Fallopian tube (tissue), 1 donor: ENCODE measurements around the gene BSCL2.

DNA sequence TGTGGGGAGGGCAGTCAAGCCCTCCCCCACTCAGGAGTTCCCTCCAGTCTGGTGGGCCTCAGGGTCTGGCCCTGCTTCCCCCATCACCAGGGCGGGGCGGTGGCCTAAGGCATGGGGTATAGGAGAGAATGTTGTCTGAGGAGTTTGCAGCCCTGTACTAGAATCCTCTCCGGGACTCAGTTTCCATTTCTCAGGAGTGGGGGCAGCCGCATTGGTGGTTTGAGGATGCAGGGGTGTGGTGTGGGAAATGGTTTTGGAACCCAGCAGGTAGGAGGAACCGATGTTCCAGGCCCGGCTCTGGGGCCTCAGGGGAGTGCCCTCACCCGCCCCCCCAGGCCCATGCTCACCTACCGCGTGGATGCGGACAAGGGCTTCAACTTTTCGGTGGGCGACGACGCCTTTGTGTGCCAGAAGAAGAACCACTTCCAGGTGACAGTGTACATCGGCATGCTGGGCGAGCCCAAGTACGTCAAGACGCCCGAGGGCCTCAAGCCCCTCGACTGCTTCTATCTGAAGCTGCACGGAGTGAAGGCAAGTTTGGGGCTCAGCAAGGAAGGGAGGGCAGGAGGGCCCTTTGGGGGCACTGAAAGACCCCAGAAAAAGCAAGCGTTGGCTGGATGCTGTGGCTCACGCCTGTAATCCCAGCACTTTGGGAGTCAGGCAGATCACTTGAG is 18.6 kb downstream of the TMEM258 start:
- PRO-cap, result no peak

- PRO-cap, result no peak
Observed at GRCh38 chr11:61804111-61804828, 11.6 kb downstream of the FEN1 start.

DNA sequence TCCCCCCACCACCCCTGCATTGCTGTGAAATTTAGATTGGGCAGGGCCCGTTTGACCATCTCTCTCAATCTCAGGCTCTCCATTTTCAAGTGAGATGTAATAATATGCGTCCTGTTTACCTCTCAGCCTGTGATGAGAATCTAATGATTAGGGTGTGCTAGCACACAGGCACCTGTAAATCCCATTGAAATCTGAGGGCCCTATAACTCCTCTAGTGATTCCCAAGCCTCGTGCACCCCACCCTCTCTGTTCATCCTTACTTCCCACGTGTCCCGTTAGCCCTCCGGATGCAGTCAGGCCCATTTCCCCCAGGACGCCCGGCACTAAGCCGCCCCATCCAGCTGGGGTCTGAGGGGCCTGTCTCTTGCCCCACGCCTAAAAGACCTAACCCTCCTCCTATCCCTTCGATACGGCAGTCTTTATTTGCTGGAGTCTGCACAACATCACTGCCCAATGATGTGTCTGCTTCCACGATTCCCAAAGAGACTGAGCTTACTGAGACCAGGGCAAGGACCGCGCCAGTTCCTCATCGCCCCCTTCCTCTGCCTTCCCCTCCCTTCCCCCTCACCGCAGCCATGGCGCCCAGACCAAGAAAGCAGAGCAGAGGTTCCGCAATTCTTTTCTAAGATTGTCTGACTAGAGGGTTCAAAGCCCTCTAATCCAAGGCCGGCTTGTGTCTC is 1.1 kb upstream of the FADS2 start:
- PRO-cap, result bidirectional peak, plus-strand start at position 567 of the sequence, minus-strand start at position 488 of the sequence

DNA sequence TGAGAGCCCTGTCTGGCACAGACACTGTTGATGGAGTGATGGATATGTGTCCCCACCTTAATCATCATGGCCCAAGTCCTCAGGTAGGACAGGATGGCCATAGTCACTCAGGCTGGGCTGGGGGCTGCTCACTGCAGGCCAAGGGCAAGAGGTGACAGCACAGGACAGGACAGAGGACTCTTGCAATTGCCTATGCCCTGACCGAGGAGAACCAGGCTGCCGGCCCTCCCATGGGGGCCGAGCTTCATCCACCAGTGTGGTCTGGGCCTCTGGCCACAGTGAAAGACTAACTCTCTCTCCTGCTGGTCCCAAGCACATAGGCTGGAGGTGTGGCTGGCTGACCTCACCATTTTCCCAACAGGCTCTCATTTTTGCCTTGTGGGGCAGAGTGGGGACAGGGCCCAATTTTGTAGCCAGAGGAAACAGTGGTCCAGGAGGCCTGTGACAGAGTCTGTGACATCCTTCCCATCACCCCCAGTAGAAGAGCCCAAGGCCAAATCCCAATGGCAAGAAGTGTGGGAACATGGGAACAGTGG is 6.6 kb downstream of the RAB3IL1 start:
- PRO-cap, result no peak

- PRO-cap, result no peak
Observed at GRCh38 chr11:61958882-61959365, 8.5 kb downstream of the FTH1 start.

- PRO-cap, result bidirectional peak, plus-strand start at chr11:61978795, minus-strand start at chr11:61978791
Observed at GRCh38 chr11:61978632-61979195, 11.3 kb upstream of the FTH1 start.

- PRO-cap, result no peak
Observed at GRCh38 chr11:62013583-62013998, 46.2 kb upstream of the FTH1 start.

DNA sequence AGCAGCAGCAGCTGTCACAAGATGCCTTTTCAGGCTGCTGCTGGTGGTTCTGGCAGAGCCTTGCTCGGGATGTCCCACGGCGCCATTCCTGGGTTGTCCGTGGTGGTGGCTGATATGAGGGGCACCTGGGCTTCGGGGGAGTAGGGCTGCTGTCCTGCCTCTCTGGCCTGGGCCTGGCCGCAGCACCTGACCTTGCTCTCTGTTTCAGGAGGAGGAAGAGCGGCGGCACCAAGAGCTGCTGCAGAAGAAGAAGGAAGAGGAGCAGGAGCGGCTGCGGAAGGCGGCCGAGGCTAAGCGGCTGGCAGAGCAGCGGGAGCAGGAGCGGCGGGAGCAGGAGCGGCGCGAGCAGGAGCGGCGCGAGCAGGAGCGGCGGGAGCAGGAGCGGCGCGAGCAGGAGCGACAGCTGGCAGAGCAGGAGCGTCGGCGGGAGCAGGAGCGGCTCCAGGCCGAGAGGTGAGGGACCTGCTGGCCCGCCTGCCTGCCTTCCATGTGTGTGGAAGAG is 22.7 kb downstream of the INCENP start:
- PRO-cap, result no peak

DNA sequence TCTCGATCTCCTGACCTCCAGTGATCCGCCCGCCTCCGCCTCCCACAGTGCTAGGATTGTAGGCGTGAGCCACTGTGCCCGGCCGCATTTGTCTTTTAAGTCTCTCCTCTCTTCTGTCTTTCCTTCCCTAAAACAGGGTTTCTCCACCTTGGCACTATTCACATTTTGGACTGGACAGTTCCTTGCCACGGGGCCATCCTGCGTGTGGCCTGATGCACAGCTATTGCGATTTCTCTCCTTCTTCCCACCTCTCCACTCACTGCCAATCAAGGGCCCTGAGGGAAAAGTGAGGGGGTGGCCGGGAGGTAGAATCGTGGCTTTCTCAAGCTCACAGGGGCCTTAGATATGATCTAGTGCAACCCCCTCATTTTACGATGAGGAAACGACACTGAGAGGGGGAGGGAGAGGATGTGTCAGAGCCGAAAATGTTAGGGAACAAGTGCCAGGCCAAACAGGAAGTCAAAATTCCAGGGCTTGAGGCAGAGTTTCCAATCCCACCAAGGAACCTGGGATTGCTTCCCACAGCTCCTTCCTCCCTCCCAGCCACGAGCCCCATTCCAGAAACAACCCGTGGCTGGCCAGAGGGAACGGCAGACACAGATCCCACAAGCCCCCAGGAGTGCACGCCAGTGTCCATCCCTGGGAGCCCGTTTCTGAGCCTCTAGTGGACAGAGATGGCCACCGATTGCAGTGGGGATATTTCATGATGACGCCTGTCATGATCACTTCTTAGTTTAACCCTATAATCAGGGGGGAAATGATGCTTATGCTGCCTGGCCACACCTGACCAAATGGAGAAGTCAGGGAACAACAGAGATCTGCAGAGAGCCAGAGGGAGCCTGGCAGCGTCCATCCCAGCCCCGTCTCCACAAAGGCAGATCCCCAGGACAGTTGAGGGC is 21.3 kb downstream of the SCGB1A1 start:
- PRO-cap, result no peak

DNA sequence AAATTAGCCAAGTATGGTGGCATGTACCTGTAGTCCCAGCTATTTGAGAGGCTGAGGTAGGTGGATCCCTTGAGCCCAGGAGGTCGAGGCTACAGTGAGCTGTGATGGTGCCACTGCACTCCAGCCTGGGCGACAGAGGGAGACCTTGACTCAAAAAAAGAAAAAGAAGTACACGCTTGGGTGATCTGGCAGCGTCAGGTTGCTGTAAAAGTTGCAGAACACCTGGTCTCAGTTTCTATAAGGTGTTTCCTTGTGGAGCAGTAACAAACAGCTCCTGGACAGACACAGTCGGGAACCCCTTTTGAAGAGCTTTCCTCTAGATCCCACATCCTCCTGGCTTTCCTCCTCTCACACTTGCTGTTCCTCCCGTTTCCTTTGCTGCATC is 45.8 kb downstream of the SCGB1A1 start:
- PRO-cap, result unidirectional peak, plus-strand start at position 266 of the sequence

GRCh38 chr11:62518593-62518841 is 28.1 kb downstream of the AHNAK start:
- PRO-cap, result no peak

DNA sequence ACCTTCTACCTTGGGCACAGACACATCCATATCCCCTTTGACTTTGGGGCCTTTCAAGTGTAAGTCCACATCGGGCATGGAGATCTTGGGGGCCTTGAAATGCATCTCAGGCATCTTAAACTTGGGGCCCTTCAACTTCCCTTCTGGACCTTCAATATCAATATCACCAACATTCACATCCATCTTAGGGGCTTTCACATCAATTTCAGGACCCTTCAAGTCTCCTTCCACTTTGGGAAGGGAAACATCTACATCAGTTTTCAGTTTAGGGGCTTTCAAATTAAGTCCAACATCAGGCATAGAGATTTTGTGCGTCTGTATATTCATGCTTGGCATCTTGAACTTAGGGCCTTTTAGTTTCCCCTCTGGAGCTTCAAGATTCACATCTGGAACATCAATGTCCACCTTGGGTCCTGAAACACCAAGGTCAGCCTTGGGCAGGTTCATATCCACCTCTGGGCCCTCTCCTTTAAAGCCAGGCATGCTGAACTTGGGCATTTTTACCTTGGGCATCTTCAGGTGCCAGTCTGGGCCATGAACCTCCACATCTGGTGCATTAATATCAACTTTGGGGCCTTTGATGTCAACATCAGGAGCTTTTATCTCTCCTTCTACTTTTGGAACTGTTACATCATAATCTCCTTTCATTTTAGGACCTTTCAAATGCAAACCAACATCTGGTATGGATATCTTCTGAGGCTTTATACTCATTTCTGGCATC is 17.1 kb downstream of the AHNAK start:
- PRO-cap, result no peak

DNA sequence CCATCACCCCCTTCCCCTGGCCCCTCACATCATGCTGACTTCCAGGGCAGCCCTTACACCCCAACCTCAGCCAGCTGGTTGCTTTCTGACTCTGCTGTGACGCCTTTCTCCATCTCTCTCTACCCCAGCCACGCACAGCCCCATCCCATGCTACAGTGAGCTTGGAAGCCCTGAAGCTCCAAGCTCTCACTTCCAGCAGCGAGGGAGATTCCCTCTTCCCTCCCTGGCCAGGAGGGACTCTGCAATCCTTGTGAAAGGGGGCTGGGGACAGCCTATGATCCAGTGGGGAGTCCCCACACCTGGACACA is 4.2 kb downstream of the AHNAK start:
- PRO-cap, result no peak

GRCh38 chr11:62542748-62543766 is 3.5 kb downstream of the AHNAK start:
- PRO-cap, result no peak

- PRO-cap, result unidirectional peak, plus-strand start at chr11:62552978; bidirectional peak, plus-strand start at chr11:62553326, minus-strand start at chr11:62553294; bidirectional peak, plus-strand start at chr11:62553715, minus-strand start at chr11:62553544
Observed at GRCh38 chr11:62552803-62553764, 6.5 kb upstream of the AHNAK start.

GRCh38 chr11:62557186-62557426 is 10.5 kb upstream of the AHNAK start:
- PRO-cap, result no peak

DNA sequence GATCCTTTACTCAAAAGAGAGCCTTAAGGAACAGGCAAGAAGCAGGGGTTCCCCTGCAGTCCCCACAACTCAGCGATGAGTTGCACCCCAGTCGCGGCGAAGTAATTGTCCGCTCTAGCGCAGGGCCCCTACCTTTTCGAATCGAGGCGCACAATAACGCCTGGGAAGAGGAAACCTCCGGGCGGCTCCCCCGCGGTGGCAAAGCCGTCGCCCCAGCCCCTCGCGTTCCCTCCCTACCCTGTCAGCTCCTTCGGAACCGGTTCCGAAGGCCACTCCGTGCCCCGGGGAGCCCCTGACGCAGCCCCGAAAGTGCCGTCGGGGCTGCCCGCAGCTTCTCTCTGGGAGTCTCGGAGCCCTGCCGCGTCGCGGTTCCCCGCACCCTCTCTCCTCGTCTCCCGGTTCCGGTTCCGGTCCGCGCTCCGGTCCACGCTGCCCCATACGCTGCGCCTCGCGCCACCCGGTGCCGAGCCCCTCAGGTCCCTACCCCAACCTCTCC is 726 bp downstream of the MTA2 start:
- PRO-cap, result bidirectional peak, plus-strand start at position 417 of the sequence, minus-strand start at position 390 of the sequence

GRCh38 chr11:62624607-62625815 is 3.2 kb upstream of the B3GAT3 start:
- PRO-cap, result no peak

- PRO-cap, result no peak
Observed at GRCh38 chr11:62707029-62708036, at the start of gene BSCL2. BSCL2 (minus strand) TSS chr11:62707424.

GRCh38 chr11:62709389-62710573 is 2.3 kb downstream of the GNG3 start:
- PRO-cap, result bidirectional peak, plus-strand start at chr11:62709690, minus-strand start at chr11:62709511